Fibroblast of villous mesenchyme (primary cell): ENCODE measurements around a stretch of chr11.

- CAGE, long polyA plus RNA = no peak
Observed at GRCh38 chr11:130865304-130866094, 50.8 kb downstream of the SNX19 start.

DNA sequence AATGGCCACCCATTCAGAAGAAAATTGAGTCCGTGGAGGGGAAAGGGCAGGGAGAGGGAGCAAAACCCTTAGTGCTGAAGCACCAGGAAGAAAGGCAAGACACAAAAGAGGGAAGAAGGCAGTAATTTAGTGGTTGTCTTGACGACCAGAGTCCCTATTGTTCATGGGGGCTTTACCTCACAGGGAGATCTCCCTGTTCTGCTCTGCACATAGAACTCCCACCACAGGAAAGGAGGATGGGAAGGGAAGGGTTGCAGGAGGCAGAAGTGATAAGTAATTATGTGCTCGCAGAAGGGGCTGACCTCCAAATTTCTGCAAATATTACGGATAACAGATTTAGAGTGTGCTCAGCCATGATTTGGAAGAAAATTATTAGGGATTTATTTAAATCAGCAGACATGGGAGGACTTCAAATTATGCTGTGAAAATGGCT lies 23.3 kb downstream of the SNX19 start:
- CAGE, long polyA plus RNA = no peak

DNA sequence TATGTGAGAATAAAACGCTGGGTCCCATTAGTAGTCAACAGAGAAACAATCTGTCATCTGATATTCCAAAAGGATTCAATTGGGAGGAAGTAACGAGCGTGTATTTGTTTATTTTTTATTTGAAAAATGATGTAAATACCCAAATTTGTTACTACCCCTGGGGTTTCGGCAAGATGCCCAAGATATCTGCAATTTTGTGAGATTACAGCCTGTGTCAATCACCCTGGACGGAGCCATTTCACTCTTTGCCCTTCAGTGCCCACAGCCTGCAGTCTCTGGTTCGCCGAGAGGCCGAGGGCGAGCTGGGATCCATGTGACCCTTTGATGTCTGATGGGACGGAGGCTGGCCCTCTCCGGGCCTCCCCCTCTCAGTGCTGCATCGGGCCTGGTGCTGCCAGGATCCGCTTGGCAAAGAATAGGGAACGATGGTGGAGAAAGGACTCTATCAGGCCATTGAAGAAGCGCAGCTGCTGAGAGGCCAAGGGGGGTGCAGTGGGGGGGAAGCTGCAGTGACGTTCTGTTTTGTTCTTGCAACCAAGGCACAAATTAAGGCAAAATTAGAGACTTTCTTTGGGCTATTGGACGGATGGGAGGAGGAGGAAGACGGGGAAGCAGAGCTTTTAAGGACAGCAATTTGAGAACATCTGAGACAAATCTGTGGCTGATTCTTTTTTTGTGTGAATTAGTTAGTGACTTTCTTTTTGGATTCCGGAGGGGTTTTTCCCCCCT lies 214.3 kb downstream of the NTM start:
- CAGE, long polyA plus RNA = no peak

DNA sequence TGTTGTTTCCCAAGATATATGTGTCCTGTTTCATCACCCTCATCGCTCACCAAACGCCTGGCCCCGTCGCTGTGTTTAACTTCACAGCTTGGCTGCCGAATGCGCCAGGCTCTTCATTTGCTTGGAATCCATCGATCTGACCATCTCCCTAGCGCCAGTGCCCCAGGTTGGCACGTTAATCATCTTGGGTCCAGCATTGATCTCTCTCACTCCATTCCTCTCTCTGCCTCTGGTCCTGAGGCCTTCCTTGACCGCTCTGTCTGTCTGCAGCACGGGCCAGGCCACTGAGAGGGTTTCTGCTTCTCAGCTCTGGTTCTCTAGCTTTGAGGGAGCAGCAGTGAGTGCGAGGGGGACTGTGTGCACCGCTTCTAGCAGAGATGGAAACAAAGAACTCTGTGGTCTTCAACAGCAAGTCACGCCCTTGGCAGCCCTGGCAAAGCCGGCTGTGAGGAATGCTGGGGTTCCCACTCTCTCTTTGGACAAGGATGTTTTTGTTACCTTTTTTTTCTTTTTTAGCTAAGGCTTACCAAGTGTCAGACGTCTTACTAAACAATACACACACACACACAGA lies 292.9 kb downstream of the NTM start:
- CAGE, long polyA plus RNA = no peak

GRCh38 chr11:131938331-131939338 lies 568.2 kb downstream of the NTM start:
- CAGE, long polyA plus RNA = no peak

GRCh38 chr11:133052433-133053077 lies 479.7 kb downstream of the OPCML start:
- CAGE, long polyA plus RNA = no peak

DNA sequence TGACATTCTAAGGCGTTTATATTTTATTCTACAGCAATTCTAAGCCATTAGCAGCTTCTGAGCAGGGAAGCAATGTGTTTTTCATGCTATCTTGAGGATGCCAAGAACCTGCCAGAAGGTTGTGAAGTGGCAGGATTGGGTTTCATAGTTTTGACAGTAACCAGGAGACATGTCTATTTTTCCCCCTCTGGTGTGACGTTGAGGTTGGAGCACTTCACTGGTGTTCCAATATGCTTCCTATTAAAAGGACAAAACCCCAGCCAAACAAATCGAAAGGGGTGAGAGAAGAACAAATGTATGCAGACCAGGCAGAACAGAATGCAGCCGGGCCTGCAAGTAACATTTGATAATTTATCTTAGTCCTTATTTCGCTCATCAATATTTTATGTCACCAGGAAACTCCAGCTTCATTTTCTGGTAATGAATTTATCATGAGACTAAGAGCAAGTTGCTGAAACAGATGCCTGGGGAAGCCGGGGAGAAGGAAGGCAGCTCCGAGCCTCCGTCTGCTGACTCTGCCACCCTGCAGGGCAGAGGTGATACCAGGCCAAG lies 148.0 kb downstream of the SPATA19 start:
- CAGE, long polyA plus RNA = no peak

DNA sequence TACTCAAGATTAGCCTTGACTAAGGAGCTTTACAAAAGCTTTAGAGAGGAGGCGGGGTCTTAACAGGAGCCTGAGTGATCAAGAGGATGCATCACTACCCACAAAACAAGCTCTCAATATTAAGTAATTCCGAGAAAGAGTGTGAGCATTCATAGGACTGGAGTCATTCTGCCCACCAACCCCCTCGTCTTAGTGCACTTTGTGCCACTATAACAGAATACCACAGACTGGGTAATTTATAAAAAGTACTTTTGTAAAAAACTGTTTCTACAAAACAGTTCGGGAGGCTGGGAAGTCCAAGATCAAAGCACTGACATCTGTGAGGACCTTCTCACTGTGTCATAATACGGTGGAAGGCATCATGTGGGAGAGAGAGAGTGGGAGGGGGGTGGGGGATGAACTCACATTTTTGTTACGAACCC lies 102.8 kb downstream of the SPATA19 start:
- CAGE, long polyA plus RNA = no peak

GRCh38 chr11:134038734-134039183 lies 30.1 kb upstream of the JAM3 start:
- CAGE, long polyA plus RNA = no peak

DNA sequence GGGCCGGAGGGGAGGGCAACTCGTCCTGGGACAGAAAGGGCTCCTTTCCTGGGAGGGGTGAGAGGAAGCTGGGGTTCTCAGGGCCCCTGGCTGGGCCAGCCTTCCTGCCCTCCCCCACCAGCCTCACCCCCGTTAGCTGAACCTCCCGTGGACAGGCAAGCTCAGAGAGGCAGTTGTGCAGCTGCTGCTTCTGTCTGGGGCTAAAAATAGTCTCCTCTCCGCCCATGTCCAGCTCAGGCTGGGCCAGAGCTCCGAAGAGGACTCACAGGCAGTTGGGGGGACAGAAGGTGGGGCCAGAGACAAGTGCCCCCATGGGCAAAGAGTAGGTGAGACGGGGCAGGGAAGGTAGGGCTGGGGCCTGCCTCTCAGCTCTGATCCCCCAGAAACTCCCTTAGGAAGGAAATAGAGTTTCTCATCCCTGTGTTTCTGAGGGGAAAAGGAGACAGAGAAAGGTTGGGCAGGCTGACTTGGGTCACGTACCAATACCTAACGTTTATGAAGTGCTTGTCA lies 29.6 kb upstream of the JAM3 start:
- CAGE, long polyA plus RNA = no peak

GRCh38 chr11:134050362-134051356 lies 18.2 kb upstream of the JAM3 start:
- CAGE, long polyA plus RNA = no peak

DNA sequence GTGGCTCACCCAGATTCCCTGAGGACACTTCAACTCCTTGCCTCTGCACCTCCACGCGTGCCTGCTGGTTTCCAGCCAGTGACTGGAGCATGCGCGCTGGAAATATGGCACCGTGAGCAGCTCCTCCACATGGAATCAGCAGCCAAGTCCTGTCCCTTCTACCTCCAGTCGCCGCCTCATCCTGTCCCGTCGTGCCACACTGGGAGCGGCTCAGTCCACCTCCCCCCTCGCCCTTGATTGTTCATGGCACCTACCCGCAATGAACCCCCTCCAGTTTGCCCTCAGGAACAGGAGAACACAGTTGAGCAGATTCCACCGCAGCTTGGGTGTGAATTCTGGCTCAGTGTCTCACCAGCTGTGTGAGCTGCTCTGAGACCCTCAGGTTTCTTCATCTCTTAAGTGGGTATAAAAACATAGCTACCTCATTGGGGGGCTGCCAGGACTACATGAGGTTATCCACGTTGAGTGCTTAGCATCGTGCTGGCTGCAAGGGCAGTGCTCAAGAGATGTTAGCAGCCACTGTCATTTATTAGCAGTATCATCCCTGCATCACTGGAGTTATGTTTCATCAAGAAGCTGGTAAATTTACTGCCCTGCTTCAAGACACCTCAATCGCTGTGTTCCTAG lies 70.0 kb downstream of the NCAPD3 start:
- CAGE, long polyA plus RNA = no peak

DNA sequence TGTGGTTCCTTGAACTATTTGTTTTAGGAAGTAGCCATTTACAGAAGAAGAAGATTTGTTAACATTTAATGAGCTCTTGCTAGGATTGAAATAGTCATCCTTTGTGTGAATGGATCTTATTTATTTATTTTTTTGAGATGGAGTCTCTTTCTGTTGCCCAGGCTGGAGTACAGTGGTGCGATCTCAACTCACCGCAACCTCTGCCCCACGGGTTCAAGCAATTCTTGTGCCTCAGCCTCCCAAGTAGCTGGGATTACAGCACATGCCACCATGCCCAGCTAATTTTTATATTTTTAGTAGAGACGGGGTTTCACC lies 1.6 kb downstream of the ACAD8 start:
- CAGE, long polyA plus RNA = no peak

- CAGE, long polyA plus RNA = no peak
Observed at GRCh38 chr11:134637744-134637994, 225.6 kb upstream of the B3GAT1 start.

- CAGE, long polyA plus RNA = no peak
Observed at GRCh38 chr11:134639957-134640284, 227.9 kb upstream of the B3GAT1 start.

- CAGE, long polyA plus RNA = no peak
Observed at GRCh38 chr11:134797766-134798154, 385.7 kb upstream of the B3GAT1 start.